Mesangial cell (primary cell): ENCODE results near the gene SMIM24.

DNA sequence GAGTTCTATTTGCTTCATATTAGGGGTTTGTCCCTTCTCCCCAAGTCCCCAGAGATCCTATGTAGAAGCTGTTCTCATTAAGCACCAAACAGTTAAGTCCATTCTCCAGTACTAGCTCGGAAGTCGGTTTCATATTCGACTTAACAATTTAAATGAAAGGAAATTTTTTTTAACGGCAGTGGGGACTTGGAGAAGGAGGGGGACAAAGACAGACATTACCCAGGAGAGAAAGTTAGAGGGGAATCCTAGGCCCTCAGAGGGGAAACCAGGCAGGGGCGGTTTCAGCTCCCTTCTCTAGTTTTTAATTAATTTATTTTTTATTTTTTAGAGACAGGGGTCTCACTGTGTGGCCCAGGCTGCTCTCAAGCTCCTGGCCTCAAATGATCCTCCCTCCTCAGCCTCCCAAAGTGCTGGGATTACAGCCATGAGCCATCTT, 13.6 kb upstream of the TLE2 start:
- RAMPAGE, long total RNA, result no peak

DNA sequence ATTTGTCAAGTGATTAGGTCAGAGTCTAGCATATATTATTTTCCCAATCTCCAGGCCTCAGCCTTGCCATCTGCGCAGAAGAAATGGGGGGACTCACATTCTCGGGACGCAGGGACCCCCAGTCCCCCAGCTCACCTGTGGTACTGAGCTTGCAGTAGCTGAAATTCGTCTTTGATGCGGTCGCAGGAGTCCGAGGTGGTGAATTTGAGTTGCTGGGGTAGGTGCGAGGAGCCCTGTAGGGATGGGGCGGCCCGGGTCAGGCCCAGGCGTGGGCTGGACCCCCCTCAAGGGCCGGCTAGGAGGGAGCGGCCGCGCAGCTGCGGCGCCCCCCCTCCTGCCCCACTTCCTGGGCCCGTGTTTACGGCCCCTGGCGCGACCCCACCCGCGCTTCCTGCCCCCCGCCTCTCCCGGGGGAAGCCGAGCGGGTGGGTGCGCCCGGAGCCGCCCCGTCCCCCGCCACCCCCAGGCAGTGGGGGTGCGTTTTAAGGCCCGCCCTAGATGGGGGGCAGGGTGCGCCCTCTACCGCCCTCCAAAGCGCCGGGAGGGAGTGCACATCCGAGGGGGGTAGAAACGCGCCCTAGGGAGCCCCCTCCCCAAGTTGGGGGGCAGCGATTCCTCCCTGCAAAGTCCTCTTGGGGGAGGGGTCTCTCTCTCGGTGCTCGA, 1.1 kb downstream of the TLE5 start:
- RAMPAGE, long total RNA, result no peak

DNA sequence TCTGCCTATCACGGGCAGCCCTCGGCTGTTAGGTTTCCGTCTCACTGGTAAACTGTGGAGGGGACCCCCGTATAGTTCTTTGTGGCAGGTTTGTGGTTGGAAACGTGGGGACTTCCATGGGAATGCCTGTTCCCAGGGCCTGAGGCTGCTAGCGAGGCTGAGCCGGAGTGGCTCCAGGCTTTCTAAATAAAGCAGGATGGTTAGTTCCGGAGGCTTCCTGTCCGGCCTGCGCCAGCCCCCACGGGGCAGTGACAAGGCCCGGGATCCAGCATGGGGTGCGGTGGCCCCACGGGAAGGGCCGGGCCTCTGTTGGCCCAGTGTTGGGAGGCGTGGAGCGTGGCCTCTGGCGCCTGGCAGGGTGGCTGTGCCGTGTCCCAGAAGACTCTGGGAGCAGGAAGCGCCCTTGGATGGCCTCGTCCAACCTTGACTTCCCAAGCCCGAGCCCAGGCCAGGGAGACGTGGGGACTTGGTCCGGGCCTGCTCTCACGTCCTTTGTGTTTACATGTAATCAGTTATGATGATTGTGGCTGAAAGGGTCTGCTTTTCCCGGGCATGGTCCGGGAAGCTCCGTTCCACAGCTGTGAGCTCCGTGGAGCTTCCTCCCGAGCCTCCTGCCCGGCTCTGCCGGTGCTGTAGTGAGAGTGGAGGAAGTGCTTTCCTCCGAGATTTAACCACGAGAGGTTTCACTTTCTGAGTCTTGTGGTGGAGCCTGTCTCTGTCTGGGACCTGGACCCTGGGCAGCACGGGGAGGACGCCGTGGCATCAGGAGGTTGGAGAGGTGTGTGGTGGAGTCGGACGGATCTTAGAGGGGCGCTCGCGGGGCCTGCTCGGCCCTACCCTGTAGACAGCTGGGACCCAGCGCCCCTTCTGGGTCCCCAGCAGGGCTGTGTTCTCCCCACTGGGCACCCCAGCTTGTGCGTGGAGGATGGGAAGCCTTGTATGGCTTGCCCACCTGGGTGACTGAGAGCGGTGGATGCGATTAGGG, 4.5 kb downstream of the GNA11 start:
- RAMPAGE, long total RNA, result no peak

GRCh38 chr19:3100802-3101621, 6.8 kb downstream of the GNA11 start:
- RAMPAGE, long total RNA, result no peak

DNA sequence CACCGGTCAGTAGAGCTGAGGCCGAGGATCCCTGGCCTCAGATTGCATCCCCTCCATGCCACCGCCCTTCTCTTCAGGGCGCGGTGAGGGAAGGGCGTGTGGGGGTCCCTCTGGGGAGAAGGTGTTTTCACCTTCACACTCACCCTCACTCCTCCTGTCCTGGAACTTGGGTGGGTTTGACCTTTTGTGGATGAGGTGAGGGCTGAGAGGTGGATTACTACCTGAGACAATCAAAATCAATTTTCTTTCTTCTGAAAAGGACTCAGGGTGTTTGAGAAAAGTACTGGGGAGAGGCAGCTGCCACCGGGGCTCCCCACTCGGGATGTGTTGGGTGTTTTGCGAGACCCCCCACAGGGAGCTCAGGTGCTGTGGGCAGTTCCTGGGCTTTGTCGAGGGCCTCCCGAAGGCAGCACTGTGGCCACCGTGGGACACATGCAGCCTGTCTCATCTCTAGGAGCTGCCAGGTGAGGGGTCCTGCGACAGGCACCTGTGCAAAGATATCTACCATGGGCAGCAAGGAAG, 13.7 kb downstream of the GNA11 start:
- RAMPAGE, long total RNA, result no peak

DNA sequence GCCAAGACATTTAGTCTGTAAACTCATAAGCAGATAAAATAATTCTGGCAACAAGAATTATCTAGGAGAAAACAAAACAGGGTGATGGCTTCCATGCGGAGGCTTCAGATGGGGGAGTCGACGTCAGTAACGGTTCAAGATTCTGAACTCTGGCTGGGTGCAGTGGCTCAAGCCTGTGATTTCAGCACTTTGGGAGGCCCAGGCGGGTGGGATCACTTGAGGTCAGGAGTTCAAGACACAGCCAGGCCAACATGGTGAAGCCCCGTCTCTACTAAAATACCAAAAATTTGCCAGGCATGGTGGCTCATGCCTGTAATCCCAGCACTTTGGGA, 1.3 kb downstream of the GNA15 start:
- RAMPAGE, long total RNA, result no peak

DNA sequence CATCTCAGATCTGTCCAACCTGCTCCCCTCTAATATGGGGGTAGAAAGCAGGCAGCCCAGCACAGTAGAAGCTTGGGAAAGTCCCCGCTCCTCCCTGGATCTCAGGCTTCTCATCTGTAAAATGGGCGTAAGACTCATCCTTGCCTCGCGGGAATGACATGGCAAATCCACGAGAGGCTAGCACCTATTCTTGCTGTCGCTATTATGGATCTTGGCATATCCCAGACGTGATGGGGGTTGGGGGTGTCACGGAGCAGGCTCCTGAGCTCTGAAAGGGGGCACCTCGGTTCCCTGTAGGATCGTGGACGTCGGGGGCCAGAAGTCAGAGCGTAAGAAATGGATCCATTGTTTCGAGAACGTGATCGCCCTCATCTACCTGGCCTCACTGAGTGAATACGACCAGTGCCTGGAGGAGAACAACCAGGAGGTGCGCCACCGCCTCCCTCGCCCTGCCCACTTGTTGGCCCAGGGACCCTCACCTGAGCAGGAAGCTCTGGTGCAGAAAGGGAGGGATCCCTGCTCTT, 19.8 kb downstream of the GNA15 start:
- RAMPAGE, long total RNA, result no peak

GRCh38 chr19:3175891-3176601, 2.5 kb upstream of the S1PR4 start:
- RAMPAGE, long total RNA, result no peak

DNA sequence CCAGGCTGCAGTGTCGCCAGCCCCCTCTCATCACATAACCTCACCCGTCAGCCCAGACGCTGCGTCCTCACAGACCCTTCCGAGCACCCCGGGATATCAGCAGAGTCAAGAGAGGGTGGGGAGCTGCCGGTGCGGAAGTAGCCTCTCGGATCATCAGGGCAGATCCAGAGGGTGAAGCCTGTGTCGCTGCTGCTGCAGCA, 10.8 kb downstream of the NCLN start:
- RAMPAGE, long total RNA, result no peak

GRCh38 chr19:3203631-3204459, 18.1 kb downstream of the NCLN start:
- RAMPAGE, long total RNA, result no peak

GRCh38 chr19:3204953-3205282, 19.2 kb downstream of the NCLN start:
- RAMPAGE, long total RNA, result no peak

GRCh38 chr19:3208644-3209025, 15.8 kb upstream of the CELF5 start:
- RAMPAGE, long total RNA, result no peak

GRCh38 chr19:3366835-3367063, 366 bp downstream of the NFIC start:
- RAMPAGE, long total RNA, result no peak

DNA sequence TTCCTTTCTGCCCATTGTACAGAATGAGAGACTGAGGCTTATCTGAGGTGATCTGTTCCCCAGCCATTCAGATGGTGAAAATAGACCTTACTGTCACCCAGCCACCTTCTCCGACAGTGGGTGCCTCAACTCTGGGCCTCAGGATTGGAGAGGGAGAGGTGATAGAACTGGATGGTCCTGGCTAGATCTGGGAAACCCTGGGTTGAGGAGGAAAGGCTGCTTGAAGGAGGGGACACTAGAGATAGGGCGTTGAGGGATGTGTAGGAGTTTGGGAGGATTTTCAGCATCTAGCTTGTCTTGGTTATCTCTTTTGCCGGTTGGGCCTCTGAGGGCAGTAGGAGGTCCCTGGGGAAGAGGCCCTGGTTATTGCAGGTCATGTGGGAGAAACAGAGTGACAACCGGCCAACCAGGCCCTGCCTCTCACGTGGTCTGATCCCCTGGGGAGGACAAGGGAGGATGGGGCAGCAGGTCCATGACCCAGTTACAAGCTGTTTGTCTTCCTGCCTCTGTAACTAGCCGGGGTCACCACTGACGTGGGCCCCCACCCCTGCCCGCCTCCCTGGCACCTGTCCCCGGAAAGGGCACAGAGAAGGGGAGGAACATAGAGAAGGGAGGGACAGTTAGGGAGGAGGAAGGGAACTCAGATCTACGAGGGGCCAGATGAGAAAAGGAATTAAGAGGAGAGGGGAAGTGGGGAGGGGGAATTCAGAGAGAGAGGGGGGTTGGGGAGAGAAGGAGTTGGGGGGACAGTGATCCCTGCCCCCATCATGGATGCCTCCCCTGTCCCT, 8.2 kb downstream of the NFIC start:
- RAMPAGE, long total RNA, result no peak

- RAMPAGE, long total RNA, result no peak
Measured at GRCh38 chr19:3409056-3410108, 43.0 kb downstream of the NFIC start.

- RAMPAGE, long total RNA, result no peak
Measured at GRCh38 chr19:3438997-3439260, 41.4 kb downstream of the SMIM24 start.

DNA sequence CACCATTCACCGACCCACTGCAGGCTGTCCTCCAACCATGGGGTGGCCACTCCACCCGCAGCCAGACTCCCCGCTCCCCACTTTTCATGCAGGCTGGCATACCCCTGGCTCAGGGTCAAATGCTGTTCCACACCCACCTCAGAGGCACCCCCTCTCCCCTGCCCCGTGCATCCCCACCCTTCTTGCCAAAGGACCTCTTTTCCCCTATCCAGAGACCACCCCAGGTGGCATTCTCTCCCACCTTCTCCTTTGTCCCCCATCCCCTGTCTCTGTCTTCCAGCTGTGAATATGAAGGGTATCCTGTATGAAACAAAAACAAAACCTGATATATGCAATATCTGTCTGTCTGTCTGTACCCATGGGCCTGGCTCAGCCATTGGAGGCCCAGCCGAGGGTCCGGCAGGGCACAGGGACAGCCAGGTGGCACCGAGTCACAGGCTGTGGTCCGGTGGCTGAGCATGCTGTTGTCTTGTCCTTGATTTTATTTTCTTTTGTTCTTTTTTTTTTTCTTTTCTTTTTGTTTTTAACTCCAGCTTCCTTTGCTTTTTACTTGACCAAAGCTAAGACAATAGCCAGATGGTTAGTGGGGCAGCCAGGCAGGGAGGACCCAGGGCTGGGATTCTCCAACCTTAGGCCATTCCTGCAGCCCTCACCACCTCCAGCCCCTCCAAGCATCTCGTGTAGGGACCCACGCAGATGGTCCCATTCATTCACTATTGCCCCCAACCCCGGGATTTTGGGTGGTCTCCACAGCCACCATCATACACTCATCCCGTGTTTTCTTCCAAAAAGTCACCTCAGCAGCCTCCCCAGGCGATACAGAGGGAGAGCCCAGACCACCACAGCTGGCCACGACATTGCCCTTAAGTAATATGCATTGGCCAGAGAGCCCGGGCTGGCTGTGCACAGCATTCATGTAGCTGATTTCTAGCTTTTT, 14.3 kb downstream of the SMIM24 start:
- RAMPAGE, long total RNA, result no peak

GRCh38 chr19:3480368-3481305, at the start of gene SMIM24:
Gene SMIM24 (minus strand): TSS chr19:3480525.
- RAMPAGE, long total RNA, result no peak

GRCh38 chr19:3516608-3517460, 10.7 kb downstream of the FZR1 start:
- RAMPAGE, long total RNA, result no peak

- RAMPAGE, long total RNA, result no peak
Measured at GRCh38 chr19:3574958-3575711, 2.4 kb downstream of the HMG20B start.